Measurements from ENCODE around the genes ASTN1, TOR3A and AXDND1.

DNA sequence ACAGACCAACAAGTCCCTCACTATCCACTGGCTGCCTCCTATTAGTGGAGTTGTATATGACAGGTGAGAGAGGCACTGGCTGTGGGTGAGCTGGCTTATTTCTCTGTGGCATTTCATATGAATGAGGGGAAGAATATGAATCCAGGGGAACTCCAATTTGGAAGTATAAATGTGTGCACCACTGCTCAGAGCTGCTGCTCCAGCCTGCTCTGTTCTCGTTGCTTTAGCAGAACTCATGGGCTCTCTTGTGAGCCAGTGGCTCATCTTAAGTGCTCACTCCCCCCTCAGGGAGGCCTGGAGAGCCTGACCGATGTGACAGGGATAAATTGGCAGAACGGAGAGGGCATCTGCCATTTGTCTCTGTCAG is 229.3 kb downstream of the PAPPA2 start:
- PRO-cap, result no peak

GRCh38 chr1:176893457-176893958 is 271.0 kb downstream of the ASTN1 start:
- PRO-cap, result no peak

- PRO-cap, result no peak
Observed at GRCh38 chr1:177163880-177165134, at the start of gene ASTN1. Gene ASTN1, minus strand, starts transcription at chr1:177164712.

GRCh38 chr1:177209486-177209798 is 38.7 kb downstream of the BRINP2 start:
- PRO-cap, result no peak

GRCh38 chr1:177650857-177651435 is 318.9 kb downstream of the SEC16B start:
- PRO-cap, result no peak

GRCh38 chr1:177984192-177984665 is 14.4 kb upstream of the SEC16B start:
- PRO-cap, result no peak

GRCh38 chr1:178115080-178115882 is 21.4 kb downstream of the RASAL2 start:
- PRO-cap, result no peak

- PRO-cap, result no peak
Observed at GRCh38 chr1:178126483-178127446, 32.9 kb downstream of the RASAL2 start.

GRCh38 chr1:178275649-178275848 is 181.6 kb downstream of the RASAL2 start:
- PRO-cap, result no peak

DNA sequence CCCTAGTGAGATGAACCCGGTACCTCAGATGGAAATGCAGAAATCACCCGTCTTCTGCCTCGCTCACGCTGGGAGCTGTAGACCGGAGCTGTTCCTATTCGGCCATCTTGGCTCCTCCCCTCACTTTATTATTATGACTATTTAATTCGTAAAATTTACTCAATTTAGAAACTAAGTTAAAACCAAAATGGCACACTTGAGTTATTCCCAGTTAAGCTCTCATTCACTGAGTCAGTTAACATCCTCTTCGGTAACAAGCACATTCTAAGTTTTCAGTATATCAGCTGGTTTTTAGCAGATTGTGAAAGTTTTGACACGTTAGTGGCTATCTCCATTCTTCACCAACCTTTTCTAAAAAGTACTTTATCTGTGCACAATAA is 176.1 kb downstream of the CLEC20A start:
- PRO-cap, result no peak

DNA sequence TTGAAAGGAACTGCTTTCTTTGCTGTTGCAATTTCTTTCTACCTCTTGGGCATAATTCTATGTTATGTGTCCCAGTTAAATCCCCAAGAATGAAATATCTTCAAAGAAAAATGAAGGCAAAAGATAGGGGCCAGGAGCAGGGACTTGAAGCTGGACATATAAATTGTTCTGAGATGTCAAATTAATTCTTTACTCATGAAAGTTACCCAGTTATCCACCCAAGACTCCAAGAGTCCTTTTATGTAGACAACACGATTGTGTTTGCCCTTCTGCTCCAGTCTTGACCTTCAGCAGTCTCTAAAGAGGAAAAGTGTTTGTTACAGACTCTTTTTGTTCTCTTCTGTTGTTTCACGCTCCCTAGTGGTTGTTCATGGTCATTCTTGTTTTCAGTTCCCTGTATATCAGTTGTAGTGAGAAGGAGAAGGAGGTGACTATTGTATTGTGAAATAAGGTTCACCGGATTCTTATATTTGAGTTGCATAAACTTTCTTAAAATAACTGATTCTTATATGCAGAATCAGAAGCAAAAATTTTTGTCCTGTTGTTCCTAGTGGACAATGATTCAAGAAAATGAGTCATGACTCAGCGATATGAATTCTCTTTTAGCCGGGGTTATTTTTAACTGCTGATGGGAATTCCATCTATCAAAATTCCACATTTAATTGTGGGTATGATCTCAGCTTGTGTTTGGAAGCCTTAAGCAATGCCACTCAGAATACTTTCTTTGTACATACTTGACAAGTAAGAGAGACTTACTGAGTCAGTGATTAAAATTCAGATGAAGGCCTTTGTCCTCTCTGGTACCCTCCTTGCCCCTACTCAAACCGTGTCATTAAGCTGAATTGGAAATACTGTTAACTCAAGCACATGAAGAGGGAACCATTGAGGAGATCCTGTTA is 152.2 kb downstream of the CLEC20A start:
- PRO-cap, result no peak

DNA sequence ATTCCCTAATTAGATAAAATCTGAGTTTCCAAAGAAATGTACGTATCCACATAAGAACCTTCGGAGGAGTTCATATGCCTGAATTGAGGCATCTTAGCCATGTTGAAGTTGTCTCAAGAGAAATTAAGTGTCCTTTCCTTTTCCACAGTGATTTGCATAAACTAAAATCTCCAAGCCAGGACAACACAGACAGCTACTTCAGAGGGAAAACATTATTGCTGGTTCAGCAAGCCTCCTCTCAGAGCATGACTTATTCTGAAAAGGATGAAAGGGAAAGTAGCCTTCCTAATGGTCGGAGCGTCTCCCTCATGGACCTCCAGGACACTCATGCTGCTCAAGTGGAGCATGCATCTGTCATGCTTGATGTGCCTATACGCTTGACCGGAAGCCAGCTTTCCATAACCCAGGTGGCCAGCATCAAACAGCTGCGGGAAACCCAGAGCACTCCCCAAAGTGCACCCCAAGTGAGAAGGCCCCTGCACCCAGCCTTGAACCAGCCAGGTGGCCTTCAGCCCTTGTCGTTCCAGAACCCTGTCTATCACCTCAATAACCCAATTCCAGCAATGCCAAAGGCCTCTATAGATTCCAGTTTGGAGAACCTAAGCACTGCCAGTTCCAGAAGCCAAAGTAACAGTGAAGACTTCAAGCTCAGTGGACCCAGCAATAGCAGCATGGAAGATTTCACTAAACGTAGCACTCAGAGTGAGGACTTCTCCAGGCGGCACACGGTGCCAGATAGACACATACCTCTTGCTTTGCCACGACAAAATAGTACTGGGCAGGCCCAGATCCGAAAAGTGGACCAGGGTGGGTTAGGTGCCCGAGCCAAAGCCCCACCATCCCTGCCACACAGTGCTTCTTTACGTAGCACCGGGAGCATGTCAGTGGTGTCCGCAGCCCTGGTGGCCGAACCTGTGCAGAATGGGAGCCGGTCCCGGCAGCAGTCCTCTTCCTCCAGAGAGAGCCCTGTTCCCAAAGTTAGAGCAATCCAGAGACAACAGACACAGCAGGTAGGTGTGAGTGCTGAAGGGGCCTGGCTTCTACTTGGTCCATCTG is 38.9 kb downstream of the CLEC20A start:
- PRO-cap, result no peak

DNA sequence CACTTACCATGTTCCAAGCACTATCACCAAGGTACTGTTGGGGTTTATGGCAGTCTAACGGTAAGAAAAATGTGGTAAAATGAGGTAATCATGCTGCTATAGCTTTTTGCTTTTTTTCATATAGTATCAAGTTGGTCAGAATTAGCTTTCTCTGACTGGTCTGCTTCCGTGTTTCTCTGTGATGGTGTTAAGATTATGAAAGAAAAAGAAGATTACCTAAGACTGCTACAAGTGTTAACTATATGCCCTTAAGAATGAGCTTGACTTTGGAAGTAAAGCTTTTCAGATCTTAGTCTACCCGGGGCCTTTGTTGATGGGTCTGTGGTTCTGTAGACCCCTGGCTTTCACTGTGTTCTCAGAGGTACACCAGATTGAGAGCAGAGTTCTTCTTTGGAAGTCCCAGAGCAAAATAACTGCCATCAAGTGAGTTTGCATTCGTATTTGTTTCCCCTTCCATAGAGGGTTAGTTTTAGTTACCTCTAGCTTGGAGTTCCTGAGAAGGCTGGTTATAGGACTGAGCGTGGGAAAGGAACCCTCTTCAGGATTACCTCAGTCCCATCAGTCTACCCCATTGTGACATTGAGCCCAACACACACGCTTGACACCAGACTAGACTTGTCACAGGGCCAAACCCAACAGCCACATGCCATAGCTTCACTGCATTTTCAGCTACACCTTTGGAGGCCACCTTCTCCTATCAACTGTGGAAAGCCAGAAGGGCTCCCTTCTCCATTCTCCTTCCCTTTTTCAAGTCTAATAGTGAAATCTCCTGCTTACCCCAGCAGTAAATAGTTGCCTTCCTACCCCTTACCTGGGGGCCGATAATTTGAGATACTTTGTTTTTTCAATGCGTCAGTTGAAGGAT is 20.1 kb downstream of the CLEC20A start:
- PRO-cap, result no peak

GRCh38 chr1:178486565-178487384 is 10.0 kb downstream of the CLEC20A start:
- PRO-cap, result no peak

- PRO-cap, result no peak
Observed at GRCh38 chr1:178488201-178488653, 8.5 kb downstream of the CLEC20A start.

- PRO-cap, result no peak
Observed at GRCh38 chr1:178608835-178609388, 96.0 kb downstream of the TEX35 start.

GRCh38 chr1:179081086-179082271 is at the start of gene TOR3A:
Gene TOR3A, plus strand, starts transcription at chr1:179082070.
- PRO-cap, result bidirectional peak, plus-strand start at chr1:179082104, minus-strand start at chr1:179081914

- PRO-cap, result no peak
Observed at GRCh38 chr1:179141898-179142440, 60.1 kb downstream of the TOR3A start.

GRCh38 chr1:179365546-179366837 is at the start of gene AXDND1:
Gene AXDND1, plus strand, starts transcription at chr1:179365971.
- PRO-cap, result bidirectional peak, plus-strand start at chr1:179365726, minus-strand start at chr1:179365669; bidirectional peak, plus-strand start at chr1:179366044, minus-strand start at chr1:179365903

GRCh38 chr1:179816201-179816916 is 61.2 kb downstream of the TOR1AIP2 start:
- PRO-cap, result no peak

Measured in SEM (cell line).